Metastatic Breast Carcinoma in the Ovary (tissue), 3 donors: ENCODE results near the genes GABRA6 and NUDCD2.

DNA sequence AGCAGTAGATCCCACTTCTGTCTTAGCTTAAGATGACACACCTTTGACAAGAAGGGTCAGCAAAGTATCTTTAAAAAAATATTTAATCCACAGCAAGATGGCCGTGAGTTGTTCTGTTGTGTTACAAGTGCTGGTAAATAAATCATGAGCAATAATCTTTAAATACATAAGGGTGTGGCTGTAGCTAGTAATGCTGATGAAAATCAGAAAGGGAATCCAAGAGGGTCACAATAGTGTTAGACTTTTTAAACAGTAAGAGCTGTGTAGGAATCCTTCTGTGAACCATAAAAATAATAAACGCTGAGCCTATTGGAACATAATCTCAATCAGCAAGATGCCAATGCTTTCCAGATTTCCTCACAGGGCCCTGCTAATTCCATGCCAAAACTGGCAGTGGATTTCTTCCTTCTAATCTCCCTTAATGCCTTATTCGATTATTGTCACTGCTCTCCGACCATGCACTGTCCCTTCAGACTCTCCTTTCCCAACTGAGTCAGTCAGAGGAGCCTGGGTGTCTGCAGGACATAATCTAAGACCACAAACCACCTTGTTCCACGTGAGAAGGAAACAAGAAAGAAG is at the start of gene GABRA6:
GABRA6 (plus strand) TSS at position 496 of the 579 bp plus-strand sequence.
- PRO-cap, 3 experiments = no peak in any of the 3 experiments

- PRO-cap, 3 experiments = no peak in any of the 3 experiments
Measured at GRCh38 chr5:162036276-162037026, 31.1 kb upstream of the GABRG2 start.

DNA sequence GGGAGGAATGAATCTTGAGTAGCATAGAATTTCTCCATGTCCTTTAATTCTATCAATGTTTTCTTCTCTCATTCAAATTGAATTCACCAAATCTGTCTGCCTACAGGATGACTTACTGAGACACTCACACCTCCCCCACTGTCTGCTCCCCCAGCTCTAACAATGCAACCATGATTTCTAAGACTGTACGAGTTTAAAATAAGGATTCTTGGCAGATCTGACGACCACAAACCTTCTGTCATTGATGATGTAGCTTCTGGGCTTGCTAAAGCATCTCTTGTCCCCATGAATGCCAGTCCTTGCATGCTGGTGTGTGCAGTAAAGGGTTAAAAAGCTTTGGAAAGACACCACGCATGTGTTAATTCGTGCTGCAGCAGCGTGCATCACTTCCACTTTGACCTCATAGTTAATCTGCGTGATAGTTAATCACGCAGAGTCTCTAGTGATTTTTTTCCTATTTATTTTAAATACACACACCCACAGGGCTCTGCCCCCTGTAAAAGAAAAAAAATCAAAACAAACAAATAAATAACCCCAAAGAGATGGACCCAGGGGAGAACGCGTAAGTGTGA is 407 bp upstream of the GABRG2 start:
- PRO-cap, 3 experiments = no peak in any of the 3 experiments

DNA sequence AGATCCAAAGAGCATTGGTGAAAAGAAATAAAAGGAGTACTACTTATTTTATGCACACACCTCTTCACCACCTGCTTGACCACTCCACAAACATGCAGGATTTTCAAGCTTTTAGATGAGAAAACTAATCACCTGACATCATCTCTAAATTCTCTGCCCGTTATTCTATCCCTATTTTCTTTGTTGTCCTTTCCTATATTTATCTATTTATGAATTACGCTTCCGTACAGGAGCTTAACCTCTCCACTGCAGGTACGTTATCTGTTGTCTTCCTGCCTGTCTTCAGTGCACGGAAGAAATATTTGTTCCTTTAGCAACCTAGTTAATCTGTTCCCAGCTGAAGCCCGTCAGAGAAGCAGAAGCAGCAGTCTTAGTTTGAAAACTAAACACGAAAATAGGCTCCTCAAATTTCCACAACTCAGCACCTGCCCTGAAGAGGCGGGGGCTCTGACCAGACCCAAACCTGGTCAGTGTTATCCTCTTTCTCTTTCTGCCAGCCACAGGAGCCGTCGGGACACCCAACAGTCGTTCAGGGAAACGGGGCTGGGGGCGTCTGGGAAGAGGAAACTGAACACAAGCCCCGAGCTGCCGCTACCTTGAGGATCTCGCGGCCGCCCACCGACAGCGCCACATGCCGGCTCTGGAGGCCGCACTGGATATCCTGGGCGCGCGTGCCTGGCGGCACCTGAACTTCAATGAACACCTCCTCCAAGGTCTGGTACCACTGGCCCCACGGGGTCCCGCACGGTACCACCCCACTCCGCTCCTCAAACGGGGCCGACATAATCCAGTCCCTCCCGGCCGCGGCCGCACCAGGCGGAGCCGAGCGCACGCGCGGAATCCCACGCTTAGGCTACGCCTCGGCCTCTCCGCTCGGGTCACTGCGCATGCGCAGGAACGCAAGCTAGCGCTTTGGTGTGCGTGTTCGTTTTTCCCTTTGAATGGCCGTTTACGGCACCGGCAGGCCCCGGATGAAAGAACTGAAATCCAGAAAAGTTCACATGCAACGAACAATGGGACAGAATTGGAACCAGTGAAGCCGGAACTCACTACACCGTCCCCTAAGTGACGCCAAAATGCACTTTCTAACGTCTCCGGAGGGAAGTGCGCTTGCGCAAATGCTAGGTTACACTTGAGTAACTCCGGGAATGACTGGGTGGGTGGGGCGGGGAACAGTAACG is at the start of gene NUDCD2:
NUDCD2 (minus strand) TSS at position 836 of the 1,181 bp plus-strand sequence.
- PRO-cap, 3 experiments = peak in 3 of 3 experiments; most common plus-strand start position 485 of the sequence (in 2); most common minus-strand start position 811 of the sequence (in 3)

GRCh38 chr5:163529548-163530299 is 24.3 kb downstream of the MAT2B start:
- PRO-cap, 3 experiments = no peak in any of the 3 experiments

DNA sequence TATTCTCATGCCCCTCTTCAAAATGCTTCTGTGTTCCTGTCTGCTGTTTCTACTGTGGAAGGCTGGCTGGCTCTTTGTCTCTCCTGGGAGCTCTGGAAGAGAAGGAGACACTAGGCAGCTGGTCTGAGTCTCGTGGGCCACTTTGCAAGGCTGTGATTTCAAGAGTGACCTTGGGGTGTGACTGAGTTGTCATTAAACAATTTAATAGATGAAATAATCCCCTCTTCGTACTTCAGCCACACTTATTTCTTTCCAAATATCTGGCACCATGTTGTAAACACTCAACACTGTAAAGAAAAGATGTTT is 200.6 kb downstream of the MAT2B start:
- PRO-cap, 3 experiments = peak in 1 of 3 experiments; most common minus-strand start position 54 of the sequence (in 1)

DNA sequence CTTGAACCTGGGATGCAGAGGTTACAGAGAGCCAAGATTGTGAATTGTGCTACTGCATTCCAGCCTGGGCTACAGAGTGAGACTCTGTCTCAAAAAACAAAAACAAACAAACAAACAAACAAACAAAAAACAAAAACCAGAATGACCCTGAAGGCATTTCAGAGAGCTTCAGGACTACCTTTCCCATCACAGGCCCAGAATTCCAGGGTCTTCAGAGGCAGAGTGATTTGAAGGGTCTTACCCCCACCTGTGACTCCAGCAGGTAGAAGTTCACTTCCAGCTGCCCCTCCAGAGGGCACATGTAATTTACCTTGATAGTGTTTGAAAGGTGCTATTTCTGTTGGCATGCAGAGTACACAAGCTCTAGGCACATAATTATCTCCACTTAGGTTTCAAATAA is 952.3 kb downstream of the MAT2B start:
- PRO-cap, 3 experiments = no peak in any of the 3 experiments

- PRO-cap, 3 experiments = no peak in any of the 3 experiments
Measured at GRCh38 chr5:166758110-166758614, 220.7 kb upstream of the TENM2 start.

- PRO-cap, 3 experiments = no peak in any of the 3 experiments
Measured at GRCh38 chr5:168423535-168424757, 62.3 kb upstream of the RARS1 start.

GRCh38 chr5:168464178-168465135 is 21.8 kb upstream of the RARS1 start:
- PRO-cap, 3 experiments = no peak in any of the 3 experiments

DNA sequence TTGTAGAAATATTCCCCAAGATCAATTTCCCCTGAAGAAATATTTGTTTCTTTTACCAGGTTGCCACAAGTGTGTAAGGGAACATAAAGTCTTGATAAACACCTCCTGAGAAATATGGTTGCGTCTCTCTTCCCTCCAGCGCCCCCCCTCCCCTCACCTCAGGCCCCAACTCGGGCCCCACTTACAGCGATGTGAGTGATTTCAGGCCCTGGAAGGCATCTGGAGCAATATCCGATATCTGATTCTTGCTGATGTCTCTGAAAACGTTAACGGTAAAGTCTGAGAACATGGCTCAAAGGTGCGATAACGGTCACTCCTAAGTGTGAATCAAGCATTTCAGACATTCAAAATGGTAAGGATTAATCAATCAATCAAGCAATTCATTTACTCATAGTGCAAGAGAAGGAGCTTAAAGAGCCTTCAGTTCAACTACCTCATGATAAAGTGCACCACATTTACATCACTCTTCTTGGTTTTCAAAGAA is 210.2 kb upstream of the PANK3 start:
- PRO-cap, 3 experiments = no peak in any of the 3 experiments

DNA sequence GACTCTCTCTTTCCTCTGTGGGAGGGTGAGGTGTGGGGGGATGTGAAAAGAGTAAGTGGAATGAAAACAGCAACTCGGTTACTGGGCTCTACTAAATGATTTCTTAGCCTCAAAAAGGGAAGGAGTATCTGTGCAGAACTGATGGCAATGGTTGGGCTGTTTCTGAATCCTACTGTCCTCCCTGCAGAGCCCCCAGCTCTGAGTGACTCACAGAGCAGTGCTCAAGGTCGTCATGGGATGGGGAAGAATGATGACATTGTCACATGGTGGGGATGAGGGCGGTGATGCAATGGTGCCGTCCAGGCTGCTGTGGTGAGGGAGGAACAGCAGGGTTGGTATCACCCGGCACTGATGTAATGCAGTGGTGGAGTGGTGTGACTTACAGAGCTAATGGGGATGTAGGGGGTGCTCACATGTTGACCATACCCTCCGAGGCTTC is 215.1 kb upstream of the PANK3 start:
- PRO-cap, 3 experiments = peak in 1 of 3 experiments; most common minus-strand start position 204 of the sequence (in 1)

DNA sequence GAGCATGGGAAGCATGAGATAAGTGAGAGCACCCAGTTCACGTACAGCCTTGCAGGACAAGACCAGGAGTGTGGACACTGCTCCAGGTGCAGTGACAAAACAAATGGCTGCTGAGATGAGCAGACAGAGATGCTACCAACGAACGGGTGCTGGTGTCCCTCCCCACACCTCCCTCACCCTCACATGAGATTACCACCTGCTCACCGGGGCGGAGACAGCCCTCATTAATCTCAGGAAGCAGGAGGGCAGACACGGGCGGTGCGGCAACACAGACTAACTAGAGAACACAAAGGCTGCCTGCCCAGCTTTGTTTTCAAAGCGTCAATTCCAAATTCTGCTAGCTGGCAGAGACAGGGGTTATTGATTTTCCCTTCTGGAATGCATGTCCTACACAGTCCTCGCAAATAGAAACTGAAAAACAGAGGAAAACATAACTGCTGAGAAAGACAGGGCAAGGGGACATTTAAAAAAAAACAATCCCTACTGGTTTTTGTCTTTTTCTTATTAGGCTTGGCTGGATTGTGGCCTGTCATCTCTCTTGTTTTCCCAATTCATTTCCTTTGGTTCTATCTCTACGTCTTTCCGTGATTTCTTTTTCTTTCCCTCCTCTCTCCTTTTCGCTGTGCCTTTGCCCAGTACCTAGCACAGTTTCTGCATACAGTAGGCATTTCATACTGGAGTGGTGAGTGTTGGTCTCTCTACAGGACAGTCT is 298.4 kb upstream of the PANK3 start:
- PRO-cap, 3 experiments = no peak in any of the 3 experiments

GRCh38 chr5:169047206-169048043 is 253.5 kb downstream of the SLIT3 start:
- PRO-cap, 3 experiments = no peak in any of the 3 experiments

DNA sequence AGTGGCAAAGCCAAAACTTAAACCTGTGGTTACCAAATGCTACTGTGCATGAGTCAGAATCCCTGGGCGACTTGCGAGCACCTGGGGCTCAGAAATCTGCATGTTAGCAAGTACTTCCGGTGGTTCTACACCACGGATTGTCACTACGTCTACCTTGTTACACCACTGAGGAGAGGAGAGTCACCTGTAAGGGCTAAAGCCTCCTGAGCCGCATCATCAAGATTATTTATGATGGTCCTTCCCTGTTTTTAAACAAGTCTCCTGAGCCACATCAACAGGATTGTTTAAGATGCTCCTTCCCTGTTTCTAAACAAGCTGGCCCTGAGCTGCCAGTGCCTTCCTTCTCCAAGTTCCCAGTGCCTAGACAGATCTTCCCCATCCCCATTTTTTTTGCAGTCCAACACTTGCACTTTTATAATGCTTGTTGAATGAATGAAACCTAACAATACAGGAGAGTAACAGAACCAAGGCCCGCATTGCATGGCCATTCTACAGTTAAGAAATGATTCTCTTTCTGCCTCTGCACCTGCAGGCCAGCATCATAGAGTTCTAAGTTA is 21.5 kb downstream of the C5orf58 start:
- PRO-cap, 3 experiments = no peak in any of the 3 experiments

- PRO-cap, 3 experiments = no peak in any of the 3 experiments
Measured at GRCh38 chr5:170266758-170267935, 30.4 kb downstream of the LCP2 start.

GRCh38 chr5:170300687-170301055 is 3.1 kb upstream of the LCP2 start:
- PRO-cap, 3 experiments = no peak in any of the 3 experiments

DNA sequence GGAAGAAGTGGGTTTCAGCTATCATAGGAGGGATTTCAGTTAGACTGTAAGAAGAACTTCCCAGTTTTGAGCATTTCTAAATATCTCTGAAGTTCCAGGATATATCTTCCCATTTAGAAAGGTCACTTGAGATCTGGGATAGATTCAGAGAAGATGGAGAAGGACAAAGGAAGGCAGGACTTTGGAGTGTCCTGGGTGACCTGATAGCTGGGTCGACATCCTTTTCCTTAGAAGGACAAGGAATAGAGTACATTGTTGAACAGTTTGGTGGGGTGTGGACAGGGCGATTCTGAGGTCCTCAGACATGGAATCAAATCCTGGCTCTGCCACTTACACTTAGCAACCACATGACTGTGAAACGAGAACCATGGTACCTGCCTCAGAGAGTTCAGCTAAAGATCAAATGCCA is 755 bp downstream of the KCNMB1 start:
- PRO-cap, 3 experiments = no peak in any of the 3 experiments

- PRO-cap, 3 experiments = peak in 1 of 3 experiments; most common plus-strand start chr5:170534365 (in 1); most common minus-strand start chr5:170534200 (in 1)
Measured at GRCh38 chr5:170534052-170534653, 30.3 kb downstream of the KCNIP1 start.

GRCh38 chr5:170571163-170571897 is 67.5 kb downstream of the KCNIP1 start:
- PRO-cap, 3 experiments = no peak in any of the 3 experiments